Right lobe of liver (tissue), 4 donors: ENCODE measurements around a stretch of chr3.

DNA sequence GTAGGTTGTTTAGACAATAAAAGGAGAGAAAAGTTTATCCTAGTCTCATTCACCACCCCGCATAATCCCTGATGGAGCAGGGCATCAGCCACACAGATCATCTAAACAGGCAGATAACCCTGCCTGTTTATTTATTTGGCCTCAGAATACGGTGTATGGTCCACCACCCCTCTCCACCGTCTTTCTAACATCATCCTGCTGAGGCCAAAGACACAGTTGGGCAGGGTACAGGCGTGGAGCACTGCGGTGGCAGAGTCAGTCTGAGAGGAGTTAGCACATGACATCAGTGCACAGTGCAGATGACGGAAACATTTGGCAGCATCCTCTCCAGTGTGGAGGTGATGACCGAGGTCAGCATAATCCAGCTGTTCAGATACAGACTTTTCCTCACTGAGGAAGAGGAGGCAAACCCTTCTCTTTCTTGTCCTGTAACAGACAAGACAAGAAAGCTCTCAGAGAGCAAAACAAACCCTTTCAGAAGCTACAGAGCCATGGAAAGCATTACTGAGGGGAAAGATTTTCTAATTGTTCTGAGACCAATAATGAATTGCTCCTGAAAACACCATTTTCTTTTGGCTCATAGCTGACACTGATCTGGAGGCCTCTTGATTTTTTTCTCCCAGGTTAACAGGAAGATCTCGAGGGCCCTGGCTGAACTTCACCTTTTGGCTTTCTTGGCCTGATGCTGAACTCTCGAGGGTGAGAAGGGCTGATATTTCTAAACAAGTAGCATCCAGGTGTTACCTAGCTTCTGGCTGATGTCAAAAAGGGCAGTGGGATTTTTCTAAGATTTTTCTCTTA lies 20.1 kb upstream of the NFKBIZ start:
- PRO-cap, 4 experiments = peak in 4 of 4 experiments; most common plus-strand start position 213 of the sequence (in 2); most common minus-strand start position 103 of the sequence (in 3)
- RAMPAGE, long total RNA, 2 experiments = no peak in any of the 2 experiments

DNA sequence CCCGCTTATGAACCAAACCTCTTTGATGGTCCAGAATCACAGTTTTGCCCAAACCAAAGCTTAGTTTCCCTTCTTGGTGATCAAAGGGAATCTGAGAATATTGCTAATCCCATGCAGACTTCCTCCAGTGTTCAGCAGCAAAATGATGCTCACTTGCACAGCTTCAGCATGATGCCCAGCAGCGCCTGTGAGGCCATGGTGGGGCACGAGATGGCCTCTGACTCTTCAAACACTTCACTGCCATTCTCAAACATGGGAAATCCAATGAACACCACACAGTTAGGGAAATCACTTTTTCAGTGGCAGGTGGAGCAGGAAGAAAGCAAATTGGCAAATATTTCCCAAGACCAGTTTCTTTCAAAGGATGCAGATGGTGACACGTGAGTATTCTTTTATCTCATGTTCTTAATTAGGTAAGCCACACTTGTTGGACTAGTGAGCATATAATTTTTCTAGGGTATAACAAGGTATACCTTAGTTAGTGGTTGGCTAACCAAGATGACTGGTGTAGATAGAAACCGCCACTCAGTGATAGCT lies 4.2 kb downstream of the NFKBIZ start:
- PRO-cap, 4 experiments = peak in 3 of 4 experiments; most common plus-strand start position 496 of the sequence (in 2); most common minus-strand start position 239 of the sequence (in 1)
- RAMPAGE, long total RNA, 2 experiments = no peak in any of the 2 experiments

DNA sequence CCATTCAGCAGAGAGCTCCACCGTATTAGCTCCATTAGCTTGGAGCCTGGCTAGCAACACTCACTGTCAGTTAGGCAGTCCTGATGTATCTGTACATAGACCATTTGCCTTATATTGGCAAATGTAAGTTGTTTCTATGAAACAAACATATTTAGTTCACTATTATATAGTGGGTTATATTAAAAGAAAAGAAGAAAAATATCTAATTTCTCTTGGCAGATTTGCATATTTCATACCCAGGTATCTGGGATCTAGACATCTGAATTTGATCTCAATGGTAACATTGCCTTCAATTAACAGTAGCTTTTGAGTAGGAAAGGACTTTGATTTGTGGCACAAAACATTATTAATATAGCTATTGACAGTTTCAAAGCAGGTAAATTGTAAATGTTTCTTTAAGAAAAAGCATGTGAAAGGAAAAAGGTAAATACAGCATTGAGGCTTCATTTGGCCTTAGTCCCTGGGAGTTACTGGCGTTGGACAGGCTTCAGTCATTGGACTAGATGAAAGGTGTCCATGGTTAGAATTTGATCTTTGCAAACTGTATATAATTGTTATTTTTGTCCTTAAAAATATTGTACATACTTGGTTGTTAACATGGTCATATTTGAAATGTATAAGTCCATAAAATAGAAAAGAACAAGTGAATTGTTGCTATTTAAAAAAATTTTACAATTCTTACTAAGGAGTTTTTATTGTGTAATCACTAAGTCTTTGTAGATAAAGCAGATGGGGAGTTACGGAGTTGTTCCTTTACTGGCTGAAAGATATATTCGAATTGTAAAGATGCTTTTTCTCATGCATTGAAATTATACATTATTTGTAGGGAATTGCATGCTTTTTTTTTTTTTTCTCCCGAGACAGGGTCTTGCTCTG lies 10.3 kb downstream of the NFKBIZ start:
- PRO-cap, 4 experiments = no peak in any of the 4 experiments
- RAMPAGE, long total RNA, 2 experiments = no peak in any of the 2 experiments

- PRO-cap, 4 experiments = no peak in any of the 4 experiments
- RAMPAGE, long total RNA, 2 experiments = no peak in any of the 2 experiments
Measured at GRCh38 chr3:101942305-101942661, 93.0 kb downstream of the NFKBIZ start.

GRCh38 chr3:102195179-102196018 lies 239.4 kb upstream of the ZPLD1 start:
- PRO-cap, 4 experiments = peak in 2 of 4 experiments; most common minus-strand start chr3:102195808 (in 1)
- RAMPAGE, long total RNA, 2 experiments = no peak in any of the 2 experiments

- PRO-cap, 4 experiments = peak in 2 of 4 experiments; most common plus-strand start chr3:102673449 (in 2); most common minus-strand start chr3:102673451 (in 1)
- RAMPAGE, long total RNA, 2 experiments = no peak in any of the 2 experiments
Measured at GRCh38 chr3:102673143-102673640, 238.4 kb downstream of the ZPLD1 start.

- PRO-cap, 4 experiments = no peak in any of the 4 experiments
- RAMPAGE, long total RNA, 2 experiments = no peak in any of the 2 experiments
Measured at GRCh38 chr3:105365624-105365968, 1.1 kb upstream of the ALCAM start.

DNA sequence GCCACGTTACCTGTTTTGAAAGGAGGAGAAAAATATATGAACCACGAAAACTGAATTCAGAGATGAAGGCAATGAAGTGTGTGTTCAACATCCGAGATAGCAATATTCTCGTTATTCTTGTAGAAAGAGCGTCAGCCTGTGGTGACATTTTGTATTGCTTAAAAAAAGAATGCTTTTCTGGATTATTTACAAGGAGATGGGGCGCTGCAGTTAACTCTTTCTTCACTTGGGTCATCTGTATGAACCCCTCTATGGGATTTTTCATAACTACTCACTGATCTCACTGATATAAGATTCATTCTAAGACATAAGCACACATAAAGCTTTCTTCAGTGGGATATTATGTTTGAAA lies 3.1 kb downstream of the ALCAM start:
- PRO-cap, 4 experiments = peak in 3 of 4 experiments; most common minus-strand start position 104 of the sequence (in 2)
- RAMPAGE, long total RNA, 2 experiments = no peak in any of the 2 experiments

DNA sequence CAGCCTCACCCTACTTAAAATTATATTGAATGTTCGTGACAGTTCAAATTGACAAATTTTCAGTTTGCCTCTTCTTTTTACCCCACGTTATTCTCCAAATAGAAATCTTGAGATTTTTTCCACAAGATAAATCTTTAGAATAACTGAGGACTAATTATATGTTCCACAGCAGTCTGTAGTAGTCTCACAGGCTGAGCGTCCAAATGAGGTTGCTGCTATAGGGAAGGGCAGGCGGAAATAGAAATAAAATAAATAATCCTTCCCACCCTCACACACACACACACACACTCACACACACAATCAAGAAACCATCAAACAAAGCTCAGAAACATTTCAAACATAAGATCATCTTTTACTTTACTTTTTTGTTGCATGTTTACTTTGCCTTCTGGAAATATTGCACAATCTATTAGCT lies 20.3 kb downstream of the ALCAM start:
- PRO-cap, 4 experiments = peak in 2 of 4 experiments; most common minus-strand start position 205 of the sequence (in 1)
- RAMPAGE, long total RNA, 2 experiments = no peak in any of the 2 experiments

DNA sequence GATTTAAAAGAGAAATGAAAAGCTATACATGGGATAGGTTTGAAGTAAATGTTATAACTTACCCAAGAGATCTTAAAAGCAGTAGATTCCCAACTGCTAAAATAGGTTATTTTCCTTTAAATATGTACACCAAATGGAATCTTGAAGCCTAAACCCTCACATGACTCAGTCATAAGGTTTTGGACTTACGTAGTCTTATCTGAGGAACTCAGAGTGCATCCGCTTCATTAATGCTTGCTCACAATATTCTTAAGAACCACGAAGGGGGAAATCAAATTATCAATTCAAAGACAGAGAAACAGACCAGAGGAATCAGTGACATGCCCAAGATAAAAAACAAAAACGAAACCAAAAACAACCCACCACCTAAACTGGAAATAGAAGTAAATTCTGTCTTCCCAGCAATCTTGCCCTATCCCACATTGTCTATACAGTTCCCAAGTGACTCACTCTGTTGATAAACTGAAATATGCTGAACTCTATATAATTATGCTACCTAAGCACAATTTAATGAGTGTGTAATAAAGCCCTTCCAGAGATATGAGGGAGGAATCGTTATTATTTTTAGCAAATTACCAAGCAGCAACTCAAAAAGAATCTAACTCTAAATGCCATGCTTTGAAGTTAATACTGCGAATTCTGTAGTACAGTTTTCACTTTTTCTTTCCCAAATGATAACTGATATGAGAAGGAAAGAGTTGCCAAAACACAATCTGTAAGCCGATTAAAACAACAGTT lies 135.4 kb upstream of the CBLB start:
- PRO-cap, 4 experiments = peak in 3 of 4 experiments; most common plus-strand start position 190 of the sequence (in 1)
- RAMPAGE, long total RNA, 2 experiments = no peak in any of the 2 experiments

- PRO-cap, 4 experiments = no peak in any of the 4 experiments
- RAMPAGE, long total RNA, 2 experiments = no peak in any of the 2 experiments
Measured at GRCh38 chr3:106256473-106256957, 387.7 kb upstream of the CBLB start.

DNA sequence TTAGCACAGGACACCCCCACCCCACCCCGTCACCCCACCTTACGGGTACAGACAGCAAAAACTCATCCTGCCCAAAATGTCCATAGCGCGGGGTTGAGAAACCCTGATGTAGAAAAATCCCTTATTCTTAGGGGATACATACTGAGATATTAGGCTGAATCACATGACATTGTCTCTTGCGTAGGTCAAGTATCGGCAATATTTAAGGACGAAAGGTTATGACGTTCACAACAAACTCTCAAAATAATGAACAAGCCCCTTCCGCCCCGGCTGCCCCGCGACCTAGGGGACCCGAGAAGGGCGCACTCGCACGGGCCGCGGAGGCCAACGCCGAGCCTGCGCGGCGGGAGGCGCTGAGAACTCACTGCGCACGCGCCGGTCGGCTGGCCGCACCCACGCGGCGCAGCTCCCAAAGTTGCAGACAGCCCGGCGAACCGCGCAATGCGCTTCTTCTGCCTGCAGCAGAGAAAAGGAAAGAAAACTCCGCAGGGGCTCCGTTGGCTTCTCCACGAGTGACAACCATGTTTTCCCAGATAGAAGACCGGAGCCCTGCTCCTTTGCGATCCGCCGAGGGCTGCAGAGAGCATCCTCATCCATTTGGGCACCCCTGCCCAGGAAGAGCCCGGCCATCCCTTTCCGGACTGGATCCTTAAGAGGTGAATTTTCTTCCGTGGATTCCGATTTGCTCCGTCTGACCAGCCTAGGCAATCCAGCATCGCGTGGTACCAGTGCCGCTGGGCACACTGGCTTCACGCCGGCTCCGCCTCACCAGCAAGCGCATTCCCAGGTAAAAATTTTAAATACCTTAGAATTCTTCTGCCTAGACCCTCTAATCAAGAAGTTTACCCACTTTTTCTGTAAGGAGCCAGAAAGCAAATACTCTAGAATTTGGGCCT lies 136.7 kb upstream of the CCDC54 start:
- PRO-cap, 4 experiments = peak in 4 of 4 experiments; most common plus-strand start position 420 of the sequence (in 4); most common minus-strand start position 363 of the sequence (in 2)
- RAMPAGE, long total RNA, 2 experiments = start-site peak on the plus strand in 2 of 2 experiments, centred at positions 405 to 406 of the sequence, 12 to 19 reads per replicate

GRCh38 chr3:107429328-107429659 lies 52.1 kb downstream of the CCDC54 start:
- PRO-cap, 4 experiments = peak in 1 of 4 experiments; most common plus-strand start chr3:107429562 (in 1)
- RAMPAGE, long total RNA, 2 experiments = no peak in any of the 2 experiments

DNA sequence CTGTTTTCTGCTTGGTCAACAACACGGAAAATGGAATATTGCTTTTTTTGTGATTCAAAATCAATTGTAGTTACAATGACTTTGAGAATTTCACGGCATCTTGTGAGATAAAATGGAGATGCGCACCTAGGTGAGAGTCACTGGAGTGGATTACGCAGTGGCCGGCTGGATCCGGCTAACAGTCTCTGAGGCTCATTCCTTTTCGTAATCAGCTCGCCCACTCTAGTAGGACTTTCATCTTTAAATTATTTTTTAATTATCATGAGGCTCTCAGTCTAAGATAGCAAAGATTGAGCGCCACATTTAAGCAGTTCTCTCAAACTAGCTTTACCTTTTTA lies 54.9 kb downstream of the CCDC54 start:
- PRO-cap, 4 experiments = peak in 2 of 4 experiments; most common plus-strand start position 157 of the sequence (in 1); most common minus-strand start position 152 of the sequence (in 2)
- RAMPAGE, long total RNA, 2 experiments = no peak in any of the 2 experiments

- PRO-cap, 4 experiments = no peak in any of the 4 experiments
- RAMPAGE, long total RNA, 2 experiments = no peak in any of the 2 experiments
Measured at GRCh38 chr3:107559211-107559684, 36.5 kb downstream of the BBX start.

- PRO-cap, 4 experiments = no peak in any of the 4 experiments
- RAMPAGE, long total RNA, 2 experiments = no peak in any of the 2 experiments
Measured at GRCh38 chr3:107614556-107615147, 91.9 kb downstream of the BBX start.

GRCh38 chr3:107800573-107801311 lies 278.0 kb downstream of the BBX start:
- PRO-cap, 4 experiments = no peak in any of the 4 experiments
- RAMPAGE, long total RNA, 2 experiments = no peak in any of the 2 experiments

DNA sequence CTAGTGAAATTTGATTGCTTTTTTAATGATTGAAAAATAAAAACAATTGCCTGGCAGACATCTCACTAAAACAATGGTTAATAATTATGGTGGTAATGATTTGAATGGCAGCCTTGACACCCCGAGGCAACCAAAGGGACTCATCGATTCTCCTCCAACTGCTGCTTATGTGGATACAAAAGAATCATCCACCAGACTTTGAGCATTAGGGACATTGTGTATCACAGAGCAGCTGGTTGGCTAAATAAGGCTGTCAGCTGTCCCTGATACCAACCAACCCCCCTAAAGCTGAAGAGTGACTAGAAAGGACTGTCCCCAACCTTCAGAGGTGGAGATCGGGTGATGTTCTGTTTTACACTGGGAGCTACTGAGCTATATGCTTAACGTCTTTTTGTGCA lies 1.7 kb upstream of the CD47 start:
- PRO-cap, 4 experiments = no peak in any of the 4 experiments
- RAMPAGE, long total RNA, 2 experiments = no peak in any of the 2 experiments

DNA sequence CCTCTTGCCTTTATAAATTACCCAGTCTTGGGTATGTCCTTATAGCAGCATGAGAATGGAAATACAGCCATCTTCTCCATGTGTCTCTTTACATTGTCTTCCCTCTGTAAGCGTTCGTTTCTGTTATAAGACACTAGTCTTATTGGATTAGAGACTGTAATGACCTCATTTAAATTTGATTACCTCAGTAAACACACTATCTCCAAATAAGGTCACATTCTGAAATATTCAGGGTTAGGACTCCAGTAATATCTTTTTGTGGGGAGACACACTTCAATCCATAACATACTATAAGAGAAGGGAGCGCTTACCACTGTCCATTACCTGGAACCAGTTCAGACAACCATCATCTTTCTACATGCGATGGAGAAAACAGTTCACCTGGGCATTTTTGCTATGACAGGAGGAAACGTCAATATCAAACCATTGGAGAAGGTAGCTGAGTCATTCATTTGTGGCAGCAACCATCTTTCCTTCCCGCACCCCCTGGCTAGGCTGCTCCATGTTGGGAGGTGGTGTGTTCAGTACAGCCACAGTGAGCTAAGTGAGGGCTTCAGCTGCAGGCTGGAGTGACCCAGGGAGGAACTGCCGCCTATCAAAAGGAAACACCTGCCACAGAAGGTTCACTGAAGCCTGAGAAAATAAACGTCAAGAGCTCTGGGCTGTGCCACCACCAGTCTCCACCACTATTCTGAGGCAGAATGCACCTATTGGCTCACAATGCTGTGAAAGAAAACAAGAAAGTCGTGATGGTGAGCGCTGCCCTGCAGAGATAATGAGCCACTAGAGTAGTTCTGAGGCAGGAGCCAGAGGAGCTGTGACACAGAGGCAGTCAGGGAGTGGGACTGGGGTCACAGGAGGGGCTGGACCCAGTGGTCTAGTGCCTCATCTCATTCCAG lies 34.6 kb upstream of the CD47 start:
- PRO-cap, 4 experiments = no peak in any of the 4 experiments
- RAMPAGE, long total RNA, 2 experiments = no peak in any of the 2 experiments

GRCh38 chr3:108131648-108131986 lies 40.8 kb upstream of the CD47 start:
- PRO-cap, 4 experiments = no peak in any of the 4 experiments
- RAMPAGE, long total RNA, 2 experiments = no peak in any of the 2 experiments